ENCODE data around the genes ADAMTS4 and HSPA6.

DNA sequence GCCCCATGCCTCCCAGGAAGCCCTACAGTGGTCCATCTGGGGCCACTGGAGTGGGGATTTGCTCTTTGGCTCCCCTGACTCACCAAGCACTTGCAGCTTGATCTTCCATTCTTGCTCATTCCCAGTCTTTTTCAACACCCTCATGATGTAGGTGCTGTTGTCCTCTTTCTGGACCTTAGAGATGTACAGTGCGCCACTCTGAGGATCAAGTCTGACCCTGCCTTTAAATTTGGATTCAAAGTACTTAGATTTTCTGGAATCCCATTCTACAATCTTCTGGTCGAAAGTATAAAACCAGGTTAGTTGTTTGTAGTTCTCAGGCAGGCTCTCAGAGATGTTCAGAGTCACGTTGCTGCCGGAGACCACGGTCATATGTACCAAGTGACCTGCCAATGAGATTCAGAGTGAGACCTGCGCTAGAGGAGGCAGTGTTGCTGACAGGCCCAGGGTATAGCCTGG is 26.8 kb downstream of the CD48 start:
- RRBS: no CpG with 5 or more reads among the region's 6 CpGs

DNA sequence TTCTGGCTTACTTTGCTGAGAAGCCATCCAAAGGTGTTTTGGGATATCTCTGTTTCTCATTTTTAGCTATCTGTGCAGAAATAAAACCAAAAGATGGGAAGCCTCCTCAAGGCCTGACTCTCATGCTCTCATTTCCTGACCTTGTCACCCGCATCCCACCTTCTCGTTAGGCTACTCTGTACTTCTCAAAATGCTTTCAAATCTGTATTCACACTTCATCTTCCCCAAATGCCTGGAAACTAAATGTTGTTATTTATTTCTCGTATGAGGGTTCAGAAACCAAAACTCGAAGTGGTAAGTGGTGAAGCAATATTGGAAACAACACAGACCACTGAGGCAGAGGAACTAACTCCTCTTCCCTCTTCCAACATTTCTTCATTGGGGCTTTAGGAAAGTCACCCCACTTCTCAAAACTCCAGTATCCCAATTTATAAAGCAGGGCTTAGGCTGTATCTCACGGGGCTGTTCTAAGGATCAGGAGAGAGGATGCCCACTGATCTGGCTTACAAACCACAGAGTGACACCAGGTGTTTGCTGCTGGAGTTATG is 3.4 kb downstream of the SLAMF7 start:
- RRBS: no CpG with 5 or more reads among the region's 5 CpGs

- RRBS: 60% methylated on average over 1 of the region's 5 CpGs
Measured at GRCh38 chr1:160781415-160781713, 14.6 kb upstream of the LY9 start.

GRCh38 chr1:160798404-160799227 is 2.6 kb downstream of the LY9 start:
- RRBS: no CpG with 5 or more reads among the region's 4 CpGs

DNA sequence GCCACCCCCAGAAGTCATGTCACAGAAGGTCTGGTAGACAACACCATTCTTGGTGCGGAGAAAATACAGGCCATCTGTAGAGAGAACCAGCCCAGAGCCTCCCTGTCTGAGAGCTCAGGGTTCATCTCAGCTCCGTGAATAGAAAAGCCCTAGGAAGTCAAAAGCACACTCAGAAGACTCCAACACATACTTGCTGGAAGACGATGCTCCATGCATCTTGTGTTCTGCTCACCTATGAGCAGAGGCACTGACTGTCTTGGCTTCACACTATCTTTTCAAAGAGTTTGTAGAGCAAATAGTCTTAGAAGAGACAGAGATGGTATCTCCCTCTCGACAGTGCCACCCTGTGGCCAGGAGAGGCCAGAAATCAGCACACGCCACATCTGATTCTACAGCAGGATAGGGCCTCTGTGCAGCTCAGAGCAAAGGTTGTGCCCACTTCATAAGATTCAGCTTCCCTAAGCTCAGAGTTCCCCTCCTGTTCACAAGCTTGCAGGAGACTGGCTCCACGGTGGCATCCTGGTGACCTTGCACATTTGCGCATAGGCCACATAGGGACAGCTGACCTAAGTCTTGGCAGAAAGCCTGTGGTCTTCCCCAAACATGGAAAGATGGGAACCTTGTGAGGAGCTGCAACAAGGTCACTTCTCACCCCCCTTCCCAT is 3.3 kb downstream of the ITLN2 start:
- RRBS: no CpG with 5 or more reads among the region's 7 CpGs

DNA sequence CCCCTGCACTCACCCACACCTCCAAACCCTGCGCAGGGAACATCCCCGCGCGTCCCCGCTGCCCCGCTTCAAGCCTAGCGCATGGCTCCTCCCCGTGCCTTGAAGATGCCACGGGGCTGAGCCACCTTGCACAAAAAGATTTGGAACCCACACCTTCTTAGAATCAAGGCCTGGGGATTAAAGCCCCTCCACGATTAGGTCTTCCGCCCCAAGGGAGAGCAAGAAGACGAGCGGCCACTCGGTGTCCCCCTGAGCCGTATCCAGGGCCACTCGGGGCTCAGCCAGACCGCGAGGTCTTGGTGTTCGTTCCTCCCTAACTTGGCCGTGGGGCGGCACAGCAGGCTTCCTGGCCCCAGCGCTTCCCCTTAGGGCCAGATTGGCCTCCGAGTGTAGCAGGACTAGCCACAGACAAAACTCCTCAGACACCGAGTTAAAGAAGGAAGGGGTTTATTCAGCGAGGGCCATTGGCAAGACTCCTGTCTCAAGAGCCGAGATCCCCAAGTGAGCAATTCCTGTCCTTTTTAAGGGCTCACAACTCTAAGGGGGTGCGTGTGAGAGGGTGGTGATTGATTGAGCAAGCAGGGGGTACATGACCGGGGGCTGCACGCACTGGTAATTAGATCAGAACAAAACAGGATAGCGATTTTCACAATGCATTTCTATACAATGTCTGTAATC is 27.5 kb upstream of the ITLN2 start:
- RRBS: no CpG with 5 or more reads among the region's 30 CpGs

DNA sequence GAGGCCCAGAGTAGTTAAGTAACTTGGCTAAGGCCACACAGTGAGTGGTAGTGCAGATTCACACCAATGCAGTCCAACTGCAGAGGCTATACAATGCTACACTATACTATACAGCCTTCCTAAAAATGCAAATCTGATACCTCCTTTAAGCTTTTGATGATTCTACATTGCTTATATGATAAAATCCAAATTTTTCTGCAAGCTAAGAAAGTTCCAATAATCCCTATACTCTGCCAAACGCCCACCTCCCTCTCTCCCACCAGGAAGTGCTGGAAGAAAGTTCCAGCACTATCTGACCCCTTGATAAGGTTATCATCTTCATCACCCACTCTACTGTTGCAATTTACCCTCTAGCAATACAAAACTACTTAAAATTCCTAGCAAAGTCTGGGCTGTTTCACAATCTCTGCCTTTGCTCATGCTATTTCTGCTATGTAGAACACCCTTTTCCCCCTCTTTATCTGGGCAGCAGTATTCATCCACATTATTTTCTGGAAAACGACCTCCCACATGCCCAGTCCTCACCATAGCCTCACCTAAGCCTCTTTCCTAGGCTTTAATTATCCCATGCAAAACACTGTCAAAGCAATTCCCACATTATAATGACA is 12.2 kb downstream of the F11R start:
- RRBS: no CpG with 5 or more reads among the region's 2 CpGs

GRCh38 chr1:161011922-161012516 is 8.9 kb downstream of the F11R start:
- RRBS: no CpG with 5 or more reads among the region's 6 CpGs

- RRBS: no CpG with 5 or more reads among the region's 12 CpGs
Measured at GRCh38 chr1:161037390-161038166, 1.2 kb downstream of the TSTD1 start.

GRCh38 chr1:161046583-161047794 is 1.2 kb upstream of the USF1 start:
- RRBS: no CpG with 5 or more reads among the region's 4 CpGs

GRCh38 chr1:161065462-161065848 is 4.2 kb downstream of the ARHGAP30 start:
- RRBS: no CpG with 5 or more reads among the region's 7 CpGs

- RRBS: no CpG with 5 or more reads among the region's 3 CpGs
Measured at GRCh38 chr1:161088597-161088964, 777 bp downstream of the NECTIN4 start.

DNA sequence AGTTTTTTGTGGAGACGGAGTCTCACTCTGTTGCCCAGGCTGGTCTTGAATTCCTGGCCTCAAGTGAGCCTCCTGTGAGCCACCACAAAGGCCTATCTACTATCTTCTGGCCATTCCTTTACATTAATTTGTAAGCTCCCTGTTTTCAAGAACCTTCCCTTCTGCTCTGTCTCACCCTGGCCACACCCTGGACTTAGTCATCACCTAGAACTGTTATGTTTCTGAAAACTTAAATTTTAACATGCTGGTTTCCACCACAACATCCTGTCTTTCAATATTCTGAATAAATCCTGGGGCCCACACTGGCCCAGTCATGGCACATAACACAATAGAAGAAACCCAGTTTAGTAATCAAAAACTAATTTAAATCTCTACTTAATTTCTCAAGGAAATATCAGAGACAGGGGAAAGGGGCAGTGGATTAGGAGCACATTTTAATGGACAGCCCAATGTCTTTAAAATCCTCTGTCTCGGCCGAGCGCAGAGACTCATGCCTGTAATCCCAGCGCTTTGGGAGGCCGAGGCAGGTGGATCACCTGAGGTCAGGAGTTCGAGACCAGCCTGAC is 5.0 kb upstream of the B4GALT3 start:
- RRBS: no CpG with 5 or more reads among the region's 7 CpGs

DNA sequence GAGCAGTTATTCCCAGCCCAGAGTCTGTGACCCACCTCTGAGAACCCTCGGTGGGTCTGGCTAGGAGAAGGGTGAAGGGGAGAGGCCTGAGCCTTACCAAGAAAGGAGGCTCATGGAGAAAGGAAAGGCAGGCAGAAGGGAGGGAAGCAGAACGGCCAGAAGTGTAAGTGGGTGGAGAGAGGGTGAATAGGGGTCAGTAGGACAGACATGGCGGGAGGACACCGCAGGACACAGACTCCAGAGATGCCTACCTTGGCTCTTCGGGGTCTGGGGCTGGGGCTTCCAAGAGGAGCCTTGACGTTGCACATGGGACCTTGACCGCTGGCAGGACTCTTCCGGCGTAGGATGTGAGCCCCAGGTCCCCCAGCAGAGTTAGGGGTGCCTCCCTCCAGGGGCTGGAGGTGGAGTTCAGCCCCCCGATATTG is 1.1 kb downstream of the ADAMTS4 start:
- RRBS: no CpG with 5 or more reads among the region's 10 CpGs

GRCh38 chr1:161198827-161199503 is at the start of gene ADAMTS4:
TSS of gene ADAMTS4 (minus strand) at chr1:161199054.
- RRBS: no CpG with 5 or more reads among the region's 11 CpGs

- RRBS: no CpG with 5 or more reads among the region's 10 CpGs
Measured at GRCh38 chr1:161229741-161230477, 4.0 kb downstream of the TOMM40L start.

- RRBS: no CpG with 5 or more reads among the region's 23 CpGs
Measured at GRCh38 chr1:161378950-161379386, 11.3 kb upstream of the CFAP126 start.

DNA sequence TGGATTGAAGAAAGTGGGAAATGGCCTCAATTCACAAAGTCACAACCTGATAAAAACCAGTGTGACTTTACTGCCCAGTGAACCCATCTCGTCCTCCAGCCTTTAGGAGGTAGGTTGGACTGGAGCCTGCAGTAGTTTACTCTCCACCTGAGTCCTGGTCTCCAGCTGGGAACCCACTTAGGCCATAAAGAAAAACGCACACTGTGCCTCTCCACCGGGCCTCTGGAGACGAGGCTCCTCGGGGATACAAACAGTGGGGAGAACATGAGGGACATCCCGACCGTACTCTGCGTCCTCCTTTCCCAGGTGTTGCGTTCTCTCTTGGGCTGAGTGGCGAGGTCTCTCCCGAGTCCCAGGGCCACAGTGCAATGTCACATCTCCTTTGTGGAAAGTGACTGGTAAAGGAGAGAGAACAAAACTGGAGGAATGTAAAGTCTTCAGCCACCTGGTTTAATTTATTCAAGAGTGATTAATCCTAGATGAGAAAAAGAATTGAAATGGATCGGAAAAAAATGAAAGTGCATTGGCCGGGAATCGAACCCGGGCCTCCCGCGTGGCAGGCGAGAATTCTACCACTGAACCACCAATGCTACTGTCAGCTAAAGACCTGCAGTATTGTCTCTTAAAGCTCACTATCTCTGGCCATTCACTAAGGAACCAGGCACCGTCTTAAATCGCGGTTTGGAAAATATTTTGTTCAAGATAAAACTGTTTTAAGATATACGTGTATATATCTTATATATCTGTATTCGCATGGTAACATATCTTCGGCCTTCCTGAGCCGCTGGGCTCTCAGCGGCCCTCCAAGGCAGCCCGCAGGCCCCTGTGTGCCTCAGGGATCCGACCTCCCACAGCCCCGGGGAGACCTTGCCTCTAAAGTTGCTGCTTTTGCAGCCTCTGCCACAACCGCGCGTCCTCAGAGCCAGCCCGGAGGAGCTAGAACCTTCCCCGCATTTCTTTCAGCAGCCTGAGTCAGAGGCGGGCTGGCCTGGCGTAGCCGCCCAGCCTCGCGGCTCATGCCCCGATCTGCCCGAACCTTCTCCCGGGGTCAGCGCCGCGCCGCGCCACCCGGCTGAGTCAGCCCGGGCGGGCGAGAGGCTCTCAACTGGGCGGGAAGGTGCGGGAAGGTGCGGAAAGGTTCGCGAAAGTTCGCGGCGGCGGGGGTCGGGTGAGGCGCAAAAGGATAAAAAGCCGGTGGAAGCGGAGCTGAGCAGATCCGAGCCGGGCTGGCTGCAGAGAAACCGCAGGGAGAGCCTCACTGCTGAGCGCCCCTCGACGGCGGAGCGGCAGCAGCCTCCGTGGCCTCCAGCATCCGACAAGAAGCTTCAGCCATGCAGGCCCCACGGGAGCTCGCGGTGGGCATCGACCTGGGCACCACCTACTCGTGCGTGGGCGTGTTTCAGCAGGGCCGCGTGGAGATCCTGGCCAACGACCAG is at the start of gene HSPA6:
HSPA6 (plus strand) TSS at position 1,213 of the 1,436 bp plus-strand sequence.
- RRBS: 2% methylated on average over 17 of the region's 84 CpGs

GRCh38 chr1:161791402-161791672 is 25.2 kb downstream of the ATF6 start:
- RRBS: no CpG with 5 or more reads among the region's 1 CpG

DNA sequence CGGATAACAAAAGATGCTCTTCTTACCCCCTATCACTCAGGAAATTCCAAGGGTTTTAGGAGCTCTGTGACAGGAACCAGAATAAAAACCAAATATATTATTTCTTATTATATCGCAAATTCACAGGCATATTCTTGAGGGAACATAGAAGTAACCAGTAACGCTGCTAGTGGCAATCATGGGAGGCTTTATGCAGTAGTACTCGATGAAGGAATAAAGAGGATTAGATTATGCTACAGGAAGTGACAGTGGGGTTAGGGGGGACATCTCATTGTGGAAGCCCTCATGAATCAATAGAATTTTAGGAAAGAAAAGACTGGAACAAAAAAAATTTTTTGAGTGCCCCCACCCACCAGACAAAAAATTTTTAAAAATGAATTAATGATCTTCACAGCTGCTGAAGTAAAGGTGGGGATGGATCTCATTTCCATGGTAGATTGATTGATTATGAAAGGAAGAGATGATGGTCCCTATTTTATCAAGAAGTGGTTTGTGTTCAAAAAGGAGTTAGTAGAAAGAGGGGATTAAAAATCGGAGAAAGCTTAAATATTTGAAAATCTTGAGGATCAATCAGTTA is 59.9 kb downstream of the ATF6 start:
- RRBS: no CpG with 5 or more reads among the region's 5 CpGs

All from HL-60 (cell line).